Jurkat, Clone E6-1 (cell line): ENCODE data around the gene MTG1.

- RRBS: no CpG with 5 or more reads among the region's 10 CpGs
Measured at GRCh38 chr10:132599264-132599754, 61.7 kb downstream of the INPP5A start.

DNA sequence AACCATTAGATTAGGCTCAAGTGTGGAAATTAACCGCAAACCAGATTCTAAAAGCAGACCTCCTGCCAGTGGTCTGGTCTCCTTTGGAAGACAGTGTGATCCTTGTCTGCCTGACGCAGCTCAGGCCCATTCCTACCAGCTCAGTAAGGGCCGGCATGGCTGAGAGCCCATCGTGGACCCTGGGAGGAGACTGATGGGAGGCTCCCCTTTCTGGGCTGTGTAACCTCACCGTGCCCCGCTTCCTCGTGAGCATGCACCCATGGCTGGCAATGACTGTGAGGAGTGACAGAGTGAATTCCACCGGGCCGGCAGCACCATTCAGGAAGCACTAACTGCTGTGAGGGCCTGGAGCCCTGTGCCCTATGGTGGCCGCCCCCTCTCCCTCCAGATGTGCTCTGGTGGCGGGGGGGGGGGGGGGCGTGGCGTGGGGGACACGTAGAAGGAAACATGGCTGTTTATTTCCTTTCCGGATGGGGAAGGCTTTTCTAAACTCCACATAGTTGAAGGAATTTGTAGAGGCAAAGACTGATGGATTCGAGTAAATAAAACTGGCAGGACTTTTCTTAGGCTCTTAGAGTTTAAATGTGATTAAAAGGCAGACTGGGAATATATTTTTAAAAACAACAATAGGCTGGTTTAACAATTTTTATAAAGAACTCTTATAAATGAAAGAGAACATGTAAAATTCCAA lies 90.6 kb downstream of the INPP5A start:
- RRBS: no CpG with 5 or more reads among the region's 16 CpGs

- RRBS: no CpG with 5 or more reads among the region's 15 CpGs
Measured at GRCh38 chr10:132721363-132722140, 64.4 kb downstream of the NKX6-2 start.

DNA sequence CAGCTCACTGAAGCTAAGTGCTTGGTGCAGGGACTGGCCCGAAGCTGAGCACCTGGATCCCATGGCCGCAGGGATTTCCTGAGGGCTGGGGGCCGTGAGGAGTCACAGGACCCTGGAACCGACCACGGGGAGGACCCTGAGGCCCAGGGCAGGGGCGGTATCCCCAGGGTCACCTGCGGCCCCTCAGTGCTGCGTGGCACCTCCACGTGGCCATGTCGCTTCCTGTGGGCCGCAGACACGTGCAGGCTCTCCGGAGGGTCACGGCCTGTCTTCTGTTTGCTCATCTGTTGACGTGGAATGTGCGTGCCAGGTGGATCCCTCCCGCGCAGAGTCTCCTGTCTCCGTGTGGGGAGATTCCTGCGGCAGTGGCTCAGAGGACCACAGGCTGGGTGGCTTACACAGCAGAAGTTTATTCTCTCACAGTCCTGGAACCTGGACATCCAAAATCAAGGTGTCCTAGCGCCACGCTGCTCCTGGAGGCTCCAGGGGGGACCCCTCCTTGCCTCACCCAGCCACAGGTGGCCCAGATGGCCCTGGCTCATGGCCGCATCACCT lies 53.3 kb downstream of the NKX6-2 start:
- RRBS: no CpG with 5 or more reads among the region's 23 CpGs

DNA sequence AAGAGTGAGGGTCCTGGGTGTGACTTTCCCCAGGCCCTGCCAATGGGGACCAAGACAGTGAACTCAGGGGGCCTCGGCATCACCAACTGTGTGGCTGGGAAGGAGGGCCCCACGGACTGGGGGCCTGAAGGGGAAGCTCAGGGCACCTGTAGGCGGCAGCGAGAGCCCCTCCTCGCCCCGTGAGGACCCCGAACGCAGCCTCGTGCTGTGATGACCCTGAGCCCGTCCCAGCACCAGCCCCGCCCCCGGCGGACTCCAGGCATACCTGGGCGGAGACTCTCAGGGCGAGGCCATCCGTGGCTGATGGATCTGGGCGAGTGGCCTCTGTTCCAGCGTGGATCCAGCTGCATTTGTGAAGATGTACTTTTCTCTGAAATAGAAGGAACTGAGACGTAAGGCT lies 50.4 kb upstream of the CFAP46 start:
- RRBS: no CpG with 5 or more reads among the region's 19 CpGs

- RRBS: 51% methylated on average over 7 of the region's 21 CpGs
Measured at GRCh38 chr10:133044484-133044935, 43.2 kb upstream of the ADGRA1 start.

GRCh38 chr10:133100658-133101609 lies 13.2 kb downstream of the ADGRA1 start:
- RRBS: 22% methylated on average over 1 of the region's 47 CpGs

DNA sequence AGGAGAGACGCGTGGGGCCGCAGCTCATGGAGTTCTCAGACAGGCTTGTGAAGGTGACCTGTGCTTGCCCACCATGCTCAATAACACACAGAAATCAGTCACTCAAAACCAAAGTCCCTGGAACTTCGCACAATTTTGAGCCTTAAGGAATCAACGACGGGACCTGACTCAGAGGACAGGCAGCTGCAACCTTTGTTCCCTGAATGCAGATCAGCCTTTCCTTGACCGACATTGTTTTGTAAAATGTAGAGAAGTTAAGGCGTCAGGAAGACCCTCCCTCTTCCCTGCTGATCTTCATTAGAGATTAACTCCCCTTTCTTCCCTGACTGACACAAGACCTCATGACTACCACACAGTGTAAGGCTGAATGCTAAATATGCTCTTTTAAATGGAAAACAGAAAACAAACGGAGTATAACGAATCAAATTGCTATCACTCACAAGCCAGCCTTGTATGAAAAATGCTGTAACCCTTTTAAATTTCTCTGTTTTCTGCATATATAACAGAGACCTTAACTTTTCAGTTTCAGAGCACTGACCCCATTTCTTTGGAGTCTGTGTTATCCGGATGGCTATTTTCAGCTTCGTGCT lies 8.3 kb upstream of the KNDC1 start:
- RRBS: no CpG with 5 or more reads among the region's 12 CpGs

DNA sequence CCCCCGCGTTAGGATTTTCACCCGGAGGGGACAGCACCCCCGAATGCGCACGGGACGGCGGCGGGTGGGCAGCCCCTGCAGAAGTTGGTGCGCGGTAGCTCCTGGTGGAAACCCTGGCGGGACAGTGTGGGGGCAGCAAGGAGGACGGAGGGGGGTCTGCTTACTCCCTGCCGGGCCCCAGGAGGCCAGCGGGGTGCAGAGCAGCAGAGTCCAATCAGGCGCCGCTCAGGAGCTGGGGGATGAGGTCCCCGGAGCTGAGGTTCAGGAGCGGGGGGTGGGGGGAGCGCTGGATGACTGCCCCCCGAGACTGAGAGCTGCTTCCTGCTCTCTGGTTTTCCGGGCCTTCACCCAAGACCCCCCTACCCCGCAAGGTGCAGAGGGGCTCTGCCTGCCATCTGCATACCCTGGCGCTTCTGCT lies 704 bp downstream of the KNDC1 start:
- RRBS: 49% methylated on average over 11 of the region's 24 CpGs

GRCh38 chr10:133162581-133162820 lies 2.5 kb downstream of the KNDC1 start:
- RRBS: no CpG with 5 or more reads among the region's 9 CpGs

GRCh38 chr10:133235927-133236365 lies 1.7 kb upstream of the VENTX start:
- RRBS: 12% methylated on average over 2 of the region's 20 CpGs

DNA sequence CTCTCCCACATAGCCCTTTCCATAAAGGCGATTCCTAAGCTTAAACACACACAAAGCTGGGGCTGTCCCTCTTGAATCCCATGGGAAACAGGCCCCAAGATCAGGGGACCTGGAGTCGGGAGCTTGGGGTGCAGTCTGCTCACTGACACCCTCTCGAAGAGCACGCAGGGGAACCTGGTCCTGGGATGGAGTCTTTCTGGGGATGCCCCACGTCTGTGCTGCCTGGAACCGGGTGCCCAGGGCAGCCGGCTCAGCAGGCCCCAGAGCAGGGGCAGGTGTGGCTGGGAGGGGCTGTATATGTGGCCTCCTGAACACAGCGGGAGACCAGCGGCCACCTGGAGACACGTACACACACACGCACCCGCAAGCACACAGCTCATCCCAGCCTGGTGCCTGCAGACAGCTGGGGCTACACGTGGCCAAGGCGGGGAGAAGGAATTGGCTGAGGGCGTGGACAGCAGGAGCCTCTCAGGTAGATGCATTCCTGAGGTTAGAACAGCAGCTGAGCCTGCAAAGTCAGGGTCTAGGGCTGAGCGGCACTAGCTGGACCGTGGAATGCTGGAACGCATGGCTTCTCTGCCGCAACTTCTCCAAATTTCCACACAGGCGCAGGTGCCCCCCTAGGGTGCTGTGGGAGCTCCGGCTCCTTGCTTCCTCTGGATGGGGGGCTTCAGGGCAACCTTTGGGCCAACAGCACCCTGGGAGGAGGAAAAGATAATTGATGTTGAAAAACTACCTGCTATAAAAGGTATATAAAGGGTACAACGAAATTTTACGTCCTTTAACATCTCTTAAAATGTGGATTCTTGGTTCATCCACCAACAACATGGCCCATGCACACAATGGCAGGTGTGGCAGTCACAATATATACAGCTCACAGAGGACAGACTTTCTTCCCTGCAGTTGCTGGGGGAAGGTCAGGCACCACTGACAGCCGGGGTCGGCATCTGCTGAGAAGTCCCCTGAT lies 13.8 kb downstream of the ADAM8 start:
- RRBS: no CpG with 5 or more reads among the region's 25 CpGs

DNA sequence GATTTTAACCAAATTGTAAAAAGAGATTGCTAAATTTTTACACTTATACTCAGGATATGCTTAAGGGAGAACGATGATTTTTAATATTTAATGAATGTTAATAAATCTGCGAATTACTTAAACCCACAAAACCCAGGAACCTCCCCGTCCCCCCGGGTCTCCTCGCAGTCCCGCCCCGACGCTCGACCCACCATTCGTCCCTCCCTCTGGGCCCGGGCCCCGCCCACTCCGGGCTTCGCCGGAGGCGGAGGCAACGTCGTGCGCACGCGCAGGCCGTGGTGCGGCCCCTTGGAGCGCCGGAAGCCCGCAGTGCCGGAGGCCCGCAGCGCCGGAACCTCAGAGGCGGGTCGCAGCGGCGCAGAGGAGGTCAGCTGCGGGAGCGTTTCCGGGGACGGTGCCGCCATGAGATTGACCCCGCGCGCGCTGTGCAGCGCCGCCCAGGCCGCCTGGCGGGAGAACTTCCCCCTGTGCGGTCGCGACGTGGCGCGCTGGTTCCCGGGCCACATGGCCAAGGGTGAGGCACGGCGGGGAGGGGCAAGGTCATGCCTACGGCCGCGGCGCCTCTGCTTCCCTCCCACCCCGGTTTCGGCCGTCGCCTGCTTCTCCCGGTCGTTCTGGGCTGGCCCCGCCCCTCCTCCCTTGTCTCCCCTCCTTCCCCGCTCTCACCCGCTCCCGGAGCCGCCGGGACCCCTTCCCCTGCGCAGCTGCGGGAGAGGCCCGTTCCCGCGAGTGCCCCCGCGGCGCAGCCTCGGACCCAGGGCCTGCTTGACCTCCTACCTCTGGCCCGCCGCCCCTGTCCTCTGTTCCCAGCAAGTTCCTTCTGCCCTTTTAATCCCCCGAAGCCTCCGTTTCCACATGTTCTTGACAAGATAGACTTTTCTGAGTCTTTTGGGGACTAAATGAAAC lies at the start of gene MTG1:
Gene MTG1 (plus strand): TSS at position 339 of the 906 bp plus-strand sequence.
- RRBS: 2% methylated on average over 41 of the region's 85 CpGs

DNA sequence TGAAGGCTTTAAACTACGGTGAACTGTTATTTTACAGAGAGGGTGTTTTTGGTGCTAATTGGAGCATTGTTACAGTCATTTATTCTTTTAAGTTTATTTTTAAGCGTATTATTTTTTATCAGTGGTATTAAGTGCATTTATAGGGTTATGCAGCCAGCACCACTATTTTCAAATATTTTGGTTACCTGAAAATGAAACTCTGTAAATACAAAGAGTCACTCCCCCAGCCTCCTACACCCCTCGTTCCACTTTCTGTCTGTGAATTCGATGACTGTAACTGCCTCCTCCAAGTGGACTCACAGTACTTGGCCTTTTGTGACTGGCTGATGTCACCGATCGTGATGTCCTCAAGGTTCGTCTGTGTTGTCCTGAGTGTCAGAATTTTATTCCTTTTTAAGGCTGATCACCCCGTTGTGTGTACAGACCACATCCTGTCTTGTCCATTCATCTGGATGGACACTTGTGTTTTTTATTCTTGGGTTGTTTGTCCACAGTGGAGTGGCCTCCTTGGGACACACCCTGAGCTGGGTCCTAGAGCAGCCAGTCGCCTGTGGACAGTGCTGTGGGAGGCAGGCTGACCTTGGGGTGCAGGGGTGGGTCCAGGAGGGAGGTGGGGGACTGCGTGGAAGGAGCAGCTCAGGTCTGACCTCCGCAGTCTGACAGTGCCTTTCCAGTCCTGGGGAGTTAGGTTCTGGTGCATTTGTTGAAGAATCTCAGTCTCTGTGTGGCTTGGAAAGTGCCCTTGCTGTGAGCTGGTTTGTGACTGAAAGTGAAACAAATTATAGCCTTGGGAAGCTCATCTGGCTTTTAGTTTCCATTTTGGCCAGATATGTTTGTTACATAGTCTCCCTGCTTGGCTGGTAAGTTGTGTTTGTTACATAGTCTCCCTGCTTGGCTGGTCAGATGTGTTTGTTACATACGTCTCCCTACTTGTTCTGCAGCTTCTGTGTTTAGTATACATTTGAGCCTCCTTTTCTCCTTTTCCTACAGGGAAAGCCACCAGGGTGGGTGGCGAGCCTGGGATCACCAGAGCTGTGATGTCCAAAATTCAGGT lies 6.9 kb downstream of the MTG1 start:
- RRBS: no CpG with 5 or more reads among the region's 13 CpGs

GRCh38 chr10:133413491-133414101 lies 10.8 kb downstream of the SPRN start:
- RRBS: no CpG with 5 or more reads among the region's 8 CpGs

- RRBS: no CpG with 5 or more reads among the region's 2 CpGs
Measured at GRCh38 chr10:133428904-133429332, 4.5 kb upstream of the SPRN start.

- RRBS: no CpG with 5 or more reads among the region's 7 CpGs
Measured at GRCh38 chr10:133453523-133453873, 247 bp upstream of the SCART1 start.

GRCh38 chr10:133514950-133515482 lies 12.1 kb upstream of the CYP2E1 start:
- RRBS: no CpG with 5 or more reads among the region's 6 CpGs